ENCODE measurements around the genes LIMS1, SOWAHC and BCL2L11.

DNA sequence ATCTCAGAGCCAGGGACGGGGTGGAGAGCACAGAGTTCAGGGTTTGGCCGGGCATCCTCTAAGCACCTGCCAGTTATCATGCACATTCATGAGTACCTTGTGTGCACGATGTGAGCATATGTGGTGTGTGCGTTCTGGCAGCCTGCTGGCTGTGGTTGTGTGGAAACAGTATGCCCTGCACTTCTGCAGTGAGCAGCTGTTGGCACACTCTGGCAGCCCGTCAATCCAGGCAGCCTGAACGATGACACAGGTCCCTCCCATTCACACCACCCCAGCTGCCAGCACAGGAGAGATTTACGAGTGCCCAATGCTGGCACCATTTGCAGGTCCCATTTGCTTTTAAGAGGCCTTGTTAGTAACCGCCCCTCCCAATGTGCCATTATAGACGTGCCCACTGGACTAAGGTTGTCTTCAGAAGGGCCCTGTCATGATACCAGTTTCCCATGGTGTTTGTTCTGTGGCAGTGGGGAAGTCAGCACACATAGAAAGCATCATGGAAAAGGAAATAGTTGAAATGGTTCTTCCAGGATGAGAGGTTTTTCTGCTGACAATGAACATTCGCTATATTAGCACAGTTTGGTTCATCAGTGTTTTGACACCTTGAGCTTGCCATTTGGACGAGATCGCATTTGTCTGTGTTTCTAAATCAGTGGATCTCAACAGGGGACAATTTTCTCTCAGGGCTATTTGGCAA lies 74.4 kb downstream of the CD8B2 start:
- PRO-cap: no peak

- PRO-cap: no peak
These were observed 41.7 kb upstream of the LIMS1 start for GRCh38 chr2:108492477-108492998.

DNA sequence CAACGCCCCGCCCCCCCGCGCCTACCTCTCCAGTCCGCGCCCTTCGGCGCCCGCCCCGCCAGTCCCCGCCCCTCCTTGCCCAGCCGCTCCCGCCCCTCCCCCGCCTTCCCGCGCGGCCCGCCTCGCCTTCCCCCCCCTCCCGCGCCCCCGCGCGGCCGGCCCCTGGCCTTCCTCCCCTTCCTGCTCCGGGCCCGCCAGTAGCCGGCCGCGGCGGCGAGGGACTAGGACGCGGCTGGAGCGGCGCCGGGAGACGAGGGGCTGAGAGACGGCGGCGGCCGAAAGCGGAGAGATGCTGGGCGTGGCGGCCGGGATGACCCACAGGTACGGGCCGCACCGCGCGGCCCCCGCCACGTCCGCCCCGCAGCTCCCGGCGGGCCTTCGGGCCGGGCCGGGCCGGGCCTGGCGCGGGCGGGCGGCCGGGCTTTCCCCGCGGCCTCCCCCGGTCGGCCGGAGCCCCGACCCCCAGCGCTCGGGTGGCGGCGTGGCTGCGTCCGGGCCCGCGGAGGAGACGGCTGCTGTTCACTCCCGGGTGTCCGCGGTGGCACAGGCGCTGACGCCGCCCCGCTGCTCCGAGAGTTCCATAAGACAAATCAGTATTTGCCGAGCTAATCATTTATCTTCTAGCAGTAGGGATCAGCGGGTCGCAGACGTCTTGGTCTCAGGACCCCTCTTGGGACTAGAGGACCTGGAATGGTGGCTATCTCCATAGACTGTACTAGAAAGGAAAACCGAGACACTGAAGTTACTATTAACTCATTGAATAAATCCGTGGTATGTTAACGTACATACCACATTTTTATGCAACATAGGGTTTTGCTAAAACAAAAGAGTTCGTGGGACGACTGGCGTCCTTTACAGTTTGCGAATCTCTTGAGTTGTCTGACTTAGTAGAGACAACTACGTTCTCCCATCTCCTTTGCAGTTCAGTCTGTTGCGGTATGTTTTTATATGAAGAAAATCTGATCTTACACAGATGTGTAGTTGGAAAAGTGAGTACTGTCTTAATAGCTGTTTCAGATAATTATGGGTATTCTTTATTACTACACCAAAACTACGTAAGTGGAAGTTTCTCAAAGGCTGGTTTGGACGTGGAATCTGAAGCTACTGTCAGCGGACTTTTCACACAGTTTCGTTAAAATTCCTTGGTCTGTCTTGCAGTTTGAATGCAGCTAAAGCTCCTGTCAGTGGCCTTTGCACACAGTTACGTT lies at the start of gene LIMS1:
Gene LIMS1, plus strand, starts transcription at position 197 of the 1,208 bp plus-strand sequence.
- PRO-cap: bidirectional peak, plus-strand start at position 204 of the sequence, minus-strand start outside the sequence; unidirectional peak, minus-strand start at position 1,134 of the sequence

DNA sequence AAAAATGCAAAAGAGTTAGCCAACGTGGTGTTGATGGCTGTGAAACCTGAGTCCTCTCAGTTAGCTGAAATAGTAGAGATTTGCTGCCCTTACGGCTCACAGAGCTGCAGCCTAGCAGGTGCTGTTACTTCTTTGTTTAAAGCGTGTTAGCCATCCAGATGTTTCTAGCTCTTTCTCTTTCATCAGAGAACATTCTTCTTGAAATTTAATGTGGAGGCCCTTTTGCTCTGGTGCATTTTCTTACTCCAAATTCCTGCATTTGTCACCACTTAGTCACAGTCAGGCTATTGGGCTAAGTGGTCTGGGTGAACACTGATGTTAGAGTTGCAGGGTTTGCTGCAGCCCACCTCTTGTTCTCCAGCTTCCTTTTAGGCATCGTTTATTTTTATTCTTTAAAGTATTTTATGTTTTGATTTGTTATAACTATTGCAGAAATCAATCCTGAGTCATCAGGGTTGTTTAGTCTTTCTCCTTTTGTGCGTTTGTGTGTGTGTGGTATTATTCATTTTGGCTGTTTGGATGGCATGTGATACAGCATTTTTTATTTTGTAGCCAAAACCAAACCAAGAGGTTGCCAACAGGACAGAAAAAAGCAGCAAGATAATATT lies 41.2 kb downstream of the LIMS1 start:
- PRO-cap: no peak

DNA sequence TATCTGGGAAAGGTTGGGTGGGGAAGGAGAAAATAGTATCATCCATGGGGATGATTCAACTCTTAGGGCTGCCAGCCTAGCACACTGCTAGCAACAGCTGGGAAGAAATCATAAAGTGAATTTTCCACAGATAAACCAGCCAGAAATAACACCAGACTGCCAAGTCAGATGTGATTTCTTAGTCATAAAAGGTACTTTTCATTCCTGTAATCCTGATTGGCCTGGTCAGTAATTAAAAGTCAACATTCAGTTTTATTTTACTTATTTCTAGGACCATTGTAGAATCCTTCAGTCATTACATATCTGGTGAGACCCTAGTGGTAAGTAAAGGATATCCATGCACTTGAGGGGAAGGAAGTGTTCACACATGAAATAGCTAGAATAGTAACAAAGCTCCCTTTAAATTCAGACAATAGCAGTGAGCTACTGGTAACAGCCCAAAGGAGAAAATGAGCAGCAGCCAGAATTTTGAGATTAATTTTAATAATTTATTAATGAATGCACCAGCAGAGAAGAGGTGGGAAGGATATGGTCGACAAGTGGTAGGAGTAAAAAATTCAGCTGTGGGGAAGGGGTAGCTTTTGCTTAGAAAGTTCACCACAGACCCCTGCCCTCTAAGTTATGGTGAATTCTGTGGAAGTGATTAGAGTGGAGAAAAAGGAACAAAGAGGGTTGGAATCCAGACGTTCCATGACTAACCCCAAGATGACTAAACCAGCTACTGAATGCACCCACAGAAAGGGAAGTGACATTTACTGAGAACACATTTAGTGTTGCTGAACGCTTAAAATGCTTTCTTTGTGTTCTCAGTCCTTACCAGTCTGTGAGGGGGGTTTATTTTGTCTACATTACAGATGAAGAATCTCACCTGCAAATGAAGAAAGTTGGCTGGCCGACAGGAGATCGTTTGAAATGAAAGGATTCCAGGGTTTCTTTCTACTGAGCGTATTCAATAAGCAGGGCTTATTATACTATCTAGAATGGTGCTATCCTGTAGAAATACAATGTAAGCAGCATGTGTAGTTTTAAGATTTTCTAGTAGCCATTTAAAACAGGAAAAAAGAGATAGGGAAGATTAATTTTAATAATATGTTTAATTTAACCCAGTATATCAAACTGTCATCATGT lies 59.7 kb downstream of the LIMS1 start:
- PRO-cap: bidirectional peak, plus-strand start at position 794 of the sequence, minus-strand start at position 696 of the sequence

- PRO-cap: no peak
These were observed 71.5 kb downstream of the LIMS1 start for GRCh38 chr2:108605611-108606376.

GRCh38 chr2:108606868-108607488 lies 72.7 kb downstream of the LIMS1 start:
- PRO-cap: no peak

GRCh38 chr2:108786873-108787504 lies 418 bp downstream of the CCDC138 start:
- PRO-cap: no peak

DNA sequence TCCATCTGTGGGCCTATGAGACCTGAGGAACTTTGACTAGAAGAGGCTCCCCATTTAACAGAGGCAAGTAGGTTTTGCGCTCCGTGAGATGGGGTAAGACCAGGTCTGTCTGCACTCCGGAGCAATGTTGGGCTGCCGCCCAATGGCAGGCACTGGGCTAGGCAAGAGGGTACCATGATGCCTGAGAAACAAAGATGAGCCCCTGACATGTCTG lies 1.8 kb downstream of the EDAR start:
- PRO-cap: no peak

- PRO-cap: no peak
These were observed 44.2 kb downstream of the SH3RF3 start for GRCh38 chr2:109173153-109173716.

DNA sequence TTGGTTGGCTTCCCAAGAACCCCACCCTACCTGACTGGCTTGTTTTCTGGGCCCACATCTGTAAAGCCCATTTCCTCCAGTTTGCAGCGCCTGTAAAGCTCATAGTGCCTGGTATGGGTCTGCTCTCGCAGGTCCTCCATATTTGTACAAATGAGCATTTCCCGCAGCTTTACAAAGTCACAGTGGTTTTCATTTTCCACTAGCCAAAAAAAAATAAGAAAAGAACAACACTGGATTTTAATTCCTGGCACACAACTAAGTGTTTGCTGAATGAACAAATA lies 49.5 kb downstream of the SEPTIN10 start:
- PRO-cap: no peak

DNA sequence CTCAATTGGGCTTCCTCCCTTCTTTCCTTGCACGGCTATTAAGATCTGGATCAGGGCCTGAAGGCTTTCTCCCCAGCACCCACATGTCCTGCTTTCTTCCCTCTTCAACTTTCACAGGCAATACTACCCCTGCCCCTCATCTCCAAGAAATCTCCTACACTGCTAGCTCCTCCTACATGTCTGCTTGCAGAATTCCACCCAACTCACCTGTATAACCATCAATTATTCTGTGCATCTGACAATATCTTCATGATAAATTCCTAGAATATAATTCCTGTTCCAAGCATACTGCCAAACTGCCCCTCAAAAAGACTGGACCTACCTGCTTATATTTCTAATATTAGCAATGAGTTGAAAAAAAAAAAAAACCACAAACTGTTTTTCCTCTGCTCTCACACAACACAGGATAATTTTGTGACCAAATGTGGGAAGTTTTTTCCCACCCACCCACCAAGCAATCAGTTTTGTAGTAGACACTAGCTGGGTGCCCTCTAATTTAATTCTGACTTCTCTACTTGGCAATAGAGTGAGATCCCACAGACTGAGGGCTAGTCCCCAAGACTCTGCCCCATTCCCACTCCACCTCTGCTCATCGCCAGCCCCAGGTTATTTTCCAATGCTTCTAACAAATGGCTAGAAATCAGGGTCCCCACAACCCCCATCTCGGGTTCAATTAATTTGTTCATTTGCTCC lies 13.4 kb downstream of the SEPTIN10 start:
- PRO-cap: no peak

- PRO-cap: bidirectional peak, plus-strand start at chr2:109614364, minus-strand start at chr2:109614155
These were observed at the start of gene SOWAHC for GRCh38 chr2:109614281-109614772. SOWAHC (plus strand) TSS chr2:109614364.

- PRO-cap: no peak
These were observed 869 bp downstream of the SOWAHC start for GRCh38 chr2:109614773-109615693.

DNA sequence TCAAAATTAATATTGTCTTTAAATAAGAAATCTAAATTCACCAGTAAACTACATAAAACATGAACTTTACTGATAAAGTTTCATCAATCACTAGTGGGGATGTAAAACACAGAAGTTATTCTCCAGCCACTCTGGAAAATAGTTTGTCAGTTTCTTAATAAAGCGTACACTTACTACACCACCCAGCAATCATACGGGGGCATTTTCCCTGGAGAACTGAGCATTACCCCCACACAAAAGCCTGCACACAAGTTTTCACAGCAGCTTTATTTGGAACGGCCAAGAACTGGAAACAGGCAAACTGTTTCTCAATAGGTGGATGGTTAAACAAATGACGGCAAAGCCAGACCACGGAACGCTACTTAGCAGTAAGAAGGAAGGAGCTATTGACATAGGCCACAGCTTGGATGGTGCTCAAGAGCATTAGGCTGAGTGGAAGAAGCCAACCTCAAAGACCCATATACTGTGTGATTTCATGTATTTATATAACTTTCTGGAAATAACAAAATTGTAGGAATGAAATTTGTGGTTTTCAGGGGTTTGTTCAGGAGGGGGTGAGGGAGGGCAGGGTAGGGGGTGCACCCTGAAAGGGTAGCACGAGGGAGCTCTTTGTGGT lies 9.0 kb downstream of the MALL start:
- PRO-cap: no peak

GRCh38 chr2:110113540-110114819 lies 1.6 kb downstream of the MALL start:
- PRO-cap: no peak

DNA sequence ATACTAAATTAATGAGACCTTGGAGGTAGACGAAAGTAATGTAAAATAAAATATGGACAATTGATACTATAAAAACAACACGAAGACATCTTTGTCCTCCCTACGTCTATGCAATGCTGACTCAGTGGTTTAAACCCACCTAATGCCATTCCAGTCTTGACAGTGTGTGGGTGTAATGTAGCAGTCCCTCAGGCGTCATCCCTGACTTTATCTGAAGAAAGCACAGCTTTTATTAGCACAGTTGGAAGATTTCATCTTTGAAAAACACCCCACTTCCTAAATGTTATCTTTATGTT lies 34.0 kb upstream of the MALL start:
- PRO-cap: no peak

DNA sequence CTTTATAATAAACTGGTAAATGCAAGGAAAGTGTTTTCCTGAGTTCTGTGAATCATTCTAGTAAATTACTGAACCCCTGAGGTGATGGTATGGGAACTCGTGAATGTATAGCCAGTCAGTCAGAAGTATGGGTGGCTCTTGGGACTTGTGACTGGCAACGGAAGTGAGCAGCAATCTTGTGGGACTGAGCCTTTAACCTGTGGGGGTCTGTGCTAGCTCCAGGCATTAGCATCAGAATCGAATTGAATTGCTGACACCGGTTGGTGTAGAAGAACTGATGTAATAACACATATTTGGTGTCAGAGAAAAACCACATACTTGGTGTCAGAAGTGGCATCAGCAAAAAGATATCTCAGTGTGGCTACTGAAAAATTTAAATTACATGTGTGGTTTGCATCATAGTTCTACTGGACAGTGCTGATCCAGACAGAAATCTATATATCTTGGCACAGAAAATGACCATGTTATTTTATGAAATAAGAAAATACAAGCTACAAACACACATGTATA lies 37.2 kb downstream of the NPHP1 start:
- PRO-cap: no peak

DNA sequence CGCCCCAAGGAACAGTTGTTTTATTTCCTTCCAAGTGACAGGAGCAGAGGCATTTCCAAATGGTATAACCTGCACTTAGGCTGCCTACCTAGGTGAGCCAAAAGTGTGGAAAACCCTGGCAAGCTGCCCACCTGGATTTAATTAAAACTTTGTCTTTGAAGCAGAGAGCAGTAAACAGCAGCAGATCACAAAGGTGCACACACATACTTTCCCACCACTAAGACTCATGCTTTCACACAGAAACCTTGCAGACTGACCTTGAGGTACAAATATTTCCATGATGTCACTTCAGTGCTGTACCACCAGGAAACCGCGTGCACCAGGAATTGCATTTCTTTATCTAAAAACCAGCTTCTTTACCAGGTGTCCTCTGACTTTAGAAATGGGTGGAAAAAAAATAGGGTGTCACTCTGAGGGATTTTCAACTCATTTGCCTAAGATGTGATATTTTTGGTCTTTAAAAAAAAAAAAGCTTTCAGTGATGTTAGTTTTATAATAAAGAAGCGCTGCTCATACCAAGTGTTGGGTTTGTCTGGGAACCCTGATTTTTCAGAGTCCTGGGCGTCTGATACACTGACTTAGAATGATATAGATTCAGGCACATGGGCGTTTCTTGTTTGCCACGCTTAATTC lies 70.8 kb upstream of the BCL2L11 start:
- PRO-cap: no peak

DNA sequence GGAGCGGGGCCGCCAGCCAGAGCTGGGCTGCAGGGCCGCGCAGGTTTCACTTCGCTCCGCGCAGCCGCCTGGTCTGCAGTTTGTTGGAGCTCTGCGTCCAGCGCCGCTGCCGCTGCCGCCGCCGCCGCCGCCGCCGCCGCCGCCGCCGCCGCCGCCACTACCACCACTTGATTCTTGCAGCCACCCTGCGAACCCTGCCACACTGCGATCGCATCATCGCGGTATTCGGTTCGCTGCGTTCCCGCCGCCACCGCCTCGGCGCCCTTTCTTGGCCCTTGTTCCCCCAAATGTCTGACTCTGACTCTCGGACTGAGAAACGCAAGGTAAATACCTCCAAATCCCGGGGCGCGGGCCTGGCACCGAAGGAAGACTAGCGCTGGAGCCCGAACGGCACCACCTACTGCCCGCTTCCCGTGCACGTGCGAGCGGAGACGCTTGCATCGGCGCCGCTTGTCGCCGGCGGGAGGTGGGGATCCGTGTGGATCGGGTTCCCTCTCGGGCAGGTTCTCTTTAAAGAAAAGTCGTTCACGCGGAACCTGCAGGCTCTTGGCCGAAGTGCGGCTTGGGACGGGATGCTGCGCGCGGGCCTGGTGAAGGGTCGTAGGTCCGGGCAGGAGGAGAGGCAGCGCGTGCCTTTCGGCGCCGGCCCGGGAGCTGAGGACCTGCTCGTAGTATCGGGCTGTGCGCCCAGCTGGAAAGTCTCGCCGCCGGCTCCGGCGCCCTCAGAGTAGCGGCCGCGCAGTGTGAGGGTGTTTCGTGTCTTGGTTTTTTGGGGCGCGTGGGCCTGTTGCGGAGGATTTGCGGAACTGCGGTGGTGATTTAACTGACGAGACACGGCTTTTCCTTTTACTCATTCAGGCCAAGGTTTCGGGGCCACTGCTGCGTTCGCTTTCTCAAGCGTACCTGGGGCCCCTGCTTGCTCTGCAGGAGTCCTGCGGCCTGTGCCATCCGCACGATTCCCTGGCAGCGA lies at the start of gene BCL2L11:
Gene BCL2L11, plus strand, starts transcription at position 49 of the 970 bp plus-strand sequence.
- PRO-cap: bidirectional peak, plus-strand start at position 78 of the sequence, minus-strand start outside the sequence

Measured in Metastatic Pancreatic Carcinoma in the Ovary (tissue), 1 donor.